ENCODE data around the genes SLC46A3 and SLC7A1.

DNA sequence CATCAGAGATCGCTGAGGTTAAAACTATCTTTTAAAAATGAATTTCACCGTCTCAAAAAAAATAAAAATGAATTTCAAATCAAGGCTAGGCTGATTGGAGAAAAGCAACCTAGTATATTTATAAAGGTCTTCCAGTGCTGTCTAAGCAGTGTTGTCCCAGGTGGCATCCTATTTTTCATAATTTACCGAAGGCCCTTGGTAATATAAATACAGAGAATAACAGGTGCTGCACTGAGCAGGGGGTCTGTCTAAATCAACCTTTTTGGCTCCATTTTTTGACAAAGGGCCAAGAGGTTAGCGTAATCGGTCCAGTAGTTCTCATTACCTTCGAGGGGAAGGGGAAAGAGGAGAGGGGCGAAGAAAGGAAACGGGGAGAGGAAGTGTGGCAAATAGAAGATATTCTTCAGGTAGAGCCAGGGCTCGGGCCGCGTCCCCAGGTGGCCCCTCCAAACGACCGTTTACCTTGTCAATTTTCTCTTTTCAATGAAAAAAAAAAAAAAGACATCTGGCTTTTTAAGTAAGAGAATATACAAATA lies 790 bp upstream of the PAN3 start:
- RRBS, result no CpG with 5 or more reads among the region's 13 CpGs

- RRBS, result no CpG with 5 or more reads among the region's 6 CpGs
Observed at GRCh38 chr13:28193095-28193542, 54.8 kb downstream of the PAN3 start.

GRCh38 chr13:28492510-28493087 lies 2.3 kb downstream of the FLT1 start:
- RRBS, result no CpG with 5 or more reads among the region's 6 CpGs

DNA sequence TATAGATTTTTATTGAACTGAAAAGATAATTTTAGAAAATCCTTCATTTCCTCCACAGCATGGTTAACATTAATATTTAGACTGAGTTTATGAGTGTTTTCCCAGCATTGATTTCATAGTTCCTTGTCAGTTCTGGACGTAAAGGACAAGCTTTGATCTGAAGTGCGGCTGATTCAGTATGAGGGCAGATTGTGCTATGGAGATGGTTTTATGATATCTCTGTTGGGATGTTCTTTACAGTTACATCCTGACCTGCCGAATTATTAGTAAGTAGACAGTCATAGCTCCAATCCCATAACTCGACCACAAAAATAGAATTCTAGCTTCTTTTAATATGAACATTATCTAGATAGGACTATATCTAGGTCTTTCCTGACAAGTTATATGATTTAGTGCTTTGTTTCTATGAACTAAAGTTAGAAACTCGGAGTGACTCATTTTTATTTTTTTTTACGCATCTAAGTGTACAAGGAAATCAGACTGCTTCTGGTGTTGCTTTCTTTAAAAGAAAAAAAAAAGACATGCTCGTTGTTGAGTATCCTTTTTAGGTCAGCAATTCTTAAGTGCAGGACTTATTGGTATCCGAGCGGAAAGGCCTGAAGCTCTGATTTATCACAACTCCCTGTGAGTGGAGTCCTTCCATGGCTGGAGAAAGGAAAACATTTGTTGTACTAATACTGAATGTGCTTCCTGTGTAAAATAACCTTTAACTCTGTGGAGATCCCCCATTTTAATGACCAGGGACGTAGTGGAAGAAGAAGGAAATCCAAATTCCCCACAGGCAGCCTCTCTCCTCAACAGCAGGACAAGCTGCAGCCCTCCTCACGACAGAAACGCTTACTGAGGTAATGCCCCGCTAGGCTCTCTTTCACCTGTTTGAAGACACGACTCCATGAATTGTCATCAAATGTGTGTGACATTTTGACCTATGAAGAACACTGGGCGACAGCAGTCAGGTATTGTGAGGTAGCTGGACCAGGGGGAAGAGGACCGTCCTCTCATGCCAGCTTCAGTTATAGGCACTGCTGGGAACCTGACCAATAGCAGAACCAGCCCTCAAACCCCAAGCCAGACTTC lies 18.0 kb upstream of the POMP start:
- RRBS, result no CpG with 5 or more reads among the region's 16 CpGs

- RRBS, result no CpG with 5 or more reads among the region's 13 CpGs
Observed at GRCh38 chr13:28716118-28716962, 2.4 kb downstream of the SLC46A3 start.

DNA sequence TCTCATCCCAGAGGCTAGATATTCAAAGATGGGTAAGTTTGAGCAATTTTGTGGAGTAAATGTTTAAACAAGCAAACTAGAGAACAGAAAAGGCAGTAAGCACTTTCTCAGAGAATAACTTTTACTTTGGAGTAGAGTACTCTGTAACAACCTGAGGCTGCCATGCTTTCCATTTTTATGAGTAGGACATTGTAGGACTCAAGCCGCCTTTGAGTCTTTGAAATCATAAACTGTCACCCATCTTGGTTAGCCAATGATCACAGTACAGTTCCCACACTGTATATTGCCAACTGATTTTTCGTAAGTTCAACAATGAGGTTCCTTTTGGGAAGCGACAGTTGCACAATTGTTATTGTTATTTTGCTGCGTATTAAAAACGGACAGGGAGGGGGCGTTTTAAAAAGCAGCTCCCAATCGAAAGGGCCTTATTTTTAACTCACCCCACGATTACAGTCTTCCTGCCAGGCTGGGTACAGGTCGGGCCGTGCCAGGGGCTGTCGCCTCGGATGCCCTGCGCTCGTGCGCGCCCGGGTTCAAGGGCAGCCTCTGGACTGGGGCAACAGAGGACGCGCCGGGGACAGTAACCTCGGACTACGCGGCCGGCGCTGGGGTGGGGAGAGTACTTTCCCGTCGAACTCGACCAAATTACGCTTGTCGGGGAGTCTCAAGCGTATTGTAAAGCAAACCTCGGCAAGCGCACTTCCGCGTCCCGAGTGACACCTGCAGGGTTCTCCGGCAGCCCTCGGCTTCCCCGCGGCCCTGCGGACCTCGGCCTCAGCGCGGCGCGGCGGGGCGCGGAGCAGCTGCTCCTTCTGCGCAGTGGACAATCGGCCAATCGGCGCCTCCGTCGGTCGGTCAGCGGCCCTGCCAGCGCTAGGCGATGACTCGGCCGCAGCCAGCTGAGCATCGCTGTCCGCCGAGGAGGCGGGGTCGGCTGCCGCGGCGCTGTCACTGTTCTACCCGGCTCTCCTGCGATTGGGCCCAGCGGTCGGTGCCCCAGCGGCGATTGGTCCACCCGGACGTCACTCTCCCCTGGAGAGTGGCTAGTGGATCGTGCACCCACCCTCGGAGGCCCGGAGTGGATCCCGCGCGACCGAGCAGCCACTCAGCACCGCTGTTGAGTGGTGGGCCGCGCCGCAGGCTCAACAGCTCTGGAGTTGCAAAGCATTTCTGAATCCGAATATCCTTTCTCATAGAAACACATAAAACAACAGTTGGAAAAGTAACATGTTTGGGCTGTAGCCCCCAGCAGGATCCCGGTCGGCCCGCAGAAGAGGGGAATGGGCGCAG lies at the start of gene SLC46A3:
Gene SLC46A3 (minus strand): TSS at position 915 of the 1,290 bp plus-strand sequence.
- RRBS, result 2% methylated on average over 15 of the region's 93 CpGs

DNA sequence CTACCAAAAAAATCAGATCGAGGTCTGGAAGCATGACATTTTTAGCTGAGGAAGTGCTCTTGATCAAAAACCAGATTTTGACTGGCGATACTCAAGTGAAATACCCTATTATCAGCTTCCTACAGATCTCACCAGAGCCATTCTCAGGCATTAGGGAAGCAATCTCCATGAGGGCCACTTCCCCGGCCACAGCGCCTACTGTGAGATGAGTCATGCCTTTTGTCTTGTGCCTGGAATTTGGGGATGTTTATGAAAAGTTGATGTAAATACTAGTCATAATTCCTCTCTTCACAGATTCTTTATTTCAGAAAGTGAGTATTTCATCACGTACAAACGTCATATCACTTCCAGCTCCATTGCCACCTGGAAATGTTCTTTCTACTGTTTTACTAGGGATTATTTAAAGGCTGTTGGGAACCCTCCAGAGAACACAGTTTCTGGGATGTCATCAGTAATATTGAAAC lies 25.3 kb upstream of the SLC46A3 start:
- RRBS, result no CpG with 5 or more reads among the region's 6 CpGs

GRCh38 chr13:28983521-28983987 lies 163.4 kb downstream of the MTUS2 start:
- RRBS, result no CpG with 5 or more reads among the region's 3 CpGs

DNA sequence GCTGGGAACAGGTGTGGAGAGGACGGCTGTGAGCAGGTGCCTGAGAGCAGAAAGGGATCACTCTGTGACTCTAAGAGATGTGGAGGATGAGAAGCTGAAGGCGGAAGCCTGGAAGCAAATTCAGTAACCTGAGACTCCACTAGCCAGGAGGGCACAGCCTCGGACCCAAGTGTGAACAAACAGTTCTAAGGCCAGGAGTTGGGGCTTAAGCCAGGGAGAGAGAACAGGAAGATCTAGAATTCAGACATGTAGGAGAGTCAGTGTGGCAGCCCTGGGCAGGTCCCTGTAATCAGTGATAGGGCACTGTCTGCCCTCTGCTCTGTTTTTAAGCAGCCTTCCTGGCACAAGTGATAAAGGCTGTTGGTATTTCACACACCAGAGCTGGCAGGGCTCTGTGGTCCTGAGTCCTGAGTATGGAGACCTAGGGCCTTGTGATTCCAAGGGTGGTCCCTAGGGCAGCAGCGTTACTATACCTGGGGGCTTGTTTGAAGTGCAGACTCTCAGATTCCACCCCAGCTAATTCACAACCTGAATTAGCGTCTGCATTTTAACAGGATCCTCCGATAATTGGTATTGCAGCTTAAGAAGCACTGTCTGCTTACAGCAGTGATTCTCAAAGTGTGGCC lies 131.2 kb downstream of the SLC7A1 start:
- RRBS, result no CpG with 5 or more reads among the region's 6 CpGs

DNA sequence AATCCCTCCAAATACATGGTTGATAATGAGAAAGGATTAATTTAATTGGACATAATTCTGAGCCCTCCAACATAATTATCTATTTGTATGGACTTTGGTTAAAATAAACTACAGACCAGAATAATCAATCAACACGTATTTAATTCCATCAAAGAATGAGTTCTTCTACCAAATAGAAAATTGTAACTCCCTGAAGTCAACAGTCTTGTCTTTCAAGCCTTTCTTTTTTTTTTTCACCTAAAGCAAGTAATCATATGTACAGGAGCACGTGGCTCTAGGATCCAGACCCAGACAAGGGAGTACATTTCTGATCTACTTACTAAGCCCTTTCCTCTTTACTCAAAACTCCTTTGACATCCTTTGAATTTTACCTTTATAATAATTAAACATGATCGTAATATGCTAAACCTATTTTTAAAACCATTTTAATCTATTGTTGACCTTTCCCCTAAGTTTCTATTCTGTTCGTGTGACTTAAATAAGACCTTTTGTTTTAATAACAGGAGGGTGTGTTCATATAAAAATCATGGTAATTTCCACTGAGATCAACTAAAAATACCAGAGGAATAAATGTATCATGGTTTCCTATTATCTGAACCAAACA lies 1.8 kb downstream of the SLC7A1 start:
- RRBS, result no CpG with 5 or more reads among the region's 4 CpGs

- RRBS, result 2% methylated on average over 39 of the region's 113 CpGs
Observed at GRCh38 chr13:29595303-29596141, at the start of gene SLC7A1. TSS of gene SLC7A1 (minus strand) at chr13:29595688.

- RRBS, result no CpG with 5 or more reads among the region's 39 CpGs
Observed at GRCh38 chr13:29647011-29647806, 51.7 kb upstream of the SLC7A1 start.

DNA sequence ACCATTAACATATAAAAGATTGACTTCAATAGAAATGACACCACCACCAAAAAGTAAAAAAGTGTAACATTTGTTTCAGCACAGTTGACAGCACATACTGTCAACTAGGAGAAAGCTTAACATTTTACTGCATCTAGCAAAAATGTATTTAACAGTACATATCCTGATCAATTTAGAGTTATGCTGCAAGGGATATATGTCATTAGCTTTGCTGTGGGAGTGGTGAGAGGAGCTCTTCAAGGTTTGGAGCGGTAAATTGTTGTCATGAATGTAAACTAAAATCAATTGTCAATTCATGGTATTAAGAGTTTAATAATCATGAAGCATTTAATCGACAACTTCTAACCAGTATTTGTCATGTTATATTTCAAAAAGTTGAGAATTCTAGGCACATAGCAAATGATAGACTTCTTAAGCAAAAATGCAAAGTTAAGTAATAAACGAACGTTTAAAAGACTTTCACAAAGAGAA lies 3.6 kb downstream of the UBL3 start:
- RRBS, result no CpG with 5 or more reads among the region's 4 CpGs

DNA sequence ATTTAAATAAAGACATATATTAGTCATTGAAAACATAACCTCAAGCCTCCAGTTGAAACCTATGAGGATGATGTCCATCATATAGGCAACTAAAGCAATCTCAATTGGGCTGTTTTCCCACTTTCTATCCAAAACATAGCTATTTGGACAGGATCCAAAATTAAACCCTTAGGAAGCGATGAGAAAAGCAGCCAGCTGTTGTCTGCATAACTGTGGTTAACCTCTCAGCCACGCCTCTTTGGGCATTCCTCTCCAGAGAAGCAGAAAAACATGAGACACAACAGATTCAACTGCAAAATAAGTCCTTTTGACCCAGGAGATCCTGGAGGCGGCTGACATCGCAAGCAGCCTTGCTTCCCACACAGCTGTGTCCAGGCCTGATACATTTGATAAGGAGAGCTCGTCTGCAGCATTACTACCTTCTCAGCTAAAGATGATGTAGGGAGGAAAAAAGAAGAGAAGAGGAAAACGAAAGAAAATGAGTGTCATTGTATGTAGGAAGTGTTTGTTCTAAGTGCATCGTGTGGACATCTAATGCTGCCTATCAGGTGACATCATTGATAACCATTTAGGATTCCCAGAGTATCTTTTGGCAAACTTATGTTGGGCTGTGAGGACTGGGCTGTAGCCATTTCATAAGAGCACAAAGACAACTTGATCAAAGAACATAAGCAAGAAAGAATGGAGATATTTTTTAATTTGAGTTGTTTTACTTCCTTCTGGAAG lies 52.0 kb upstream of the UBL3 start:
- RRBS, result no CpG with 5 or more reads among the region's 7 CpGs

DNA sequence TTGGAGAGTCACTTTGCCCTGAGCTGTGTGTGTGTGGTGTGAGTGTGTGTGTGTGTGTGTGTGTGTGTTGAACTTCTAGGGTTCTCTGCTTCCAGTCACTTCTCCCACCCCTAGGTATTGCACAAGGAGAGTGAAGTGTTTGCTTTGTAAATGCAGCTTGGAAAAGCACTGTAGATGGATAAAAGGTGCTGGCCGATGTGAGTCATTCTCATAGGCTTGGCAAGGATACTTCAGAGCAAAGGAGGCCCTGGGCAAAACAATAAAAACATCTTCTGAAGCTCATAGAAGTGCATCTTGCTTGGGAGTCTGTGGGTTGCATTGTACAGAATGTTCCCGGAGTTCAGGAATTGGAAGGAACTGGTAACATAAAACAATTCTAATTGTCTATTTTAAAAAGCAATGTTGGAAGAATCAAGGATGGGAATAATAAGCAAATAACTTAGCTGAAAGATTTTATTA lies 181.6 kb downstream of the KATNAL1 start:
- RRBS, result no CpG with 5 or more reads among the region's 2 CpGs

- RRBS, result no CpG with 5 or more reads among the region's 8 CpGs
Observed at GRCh38 chr13:30295848-30296189, 11.5 kb downstream of the KATNAL1 start.

DNA sequence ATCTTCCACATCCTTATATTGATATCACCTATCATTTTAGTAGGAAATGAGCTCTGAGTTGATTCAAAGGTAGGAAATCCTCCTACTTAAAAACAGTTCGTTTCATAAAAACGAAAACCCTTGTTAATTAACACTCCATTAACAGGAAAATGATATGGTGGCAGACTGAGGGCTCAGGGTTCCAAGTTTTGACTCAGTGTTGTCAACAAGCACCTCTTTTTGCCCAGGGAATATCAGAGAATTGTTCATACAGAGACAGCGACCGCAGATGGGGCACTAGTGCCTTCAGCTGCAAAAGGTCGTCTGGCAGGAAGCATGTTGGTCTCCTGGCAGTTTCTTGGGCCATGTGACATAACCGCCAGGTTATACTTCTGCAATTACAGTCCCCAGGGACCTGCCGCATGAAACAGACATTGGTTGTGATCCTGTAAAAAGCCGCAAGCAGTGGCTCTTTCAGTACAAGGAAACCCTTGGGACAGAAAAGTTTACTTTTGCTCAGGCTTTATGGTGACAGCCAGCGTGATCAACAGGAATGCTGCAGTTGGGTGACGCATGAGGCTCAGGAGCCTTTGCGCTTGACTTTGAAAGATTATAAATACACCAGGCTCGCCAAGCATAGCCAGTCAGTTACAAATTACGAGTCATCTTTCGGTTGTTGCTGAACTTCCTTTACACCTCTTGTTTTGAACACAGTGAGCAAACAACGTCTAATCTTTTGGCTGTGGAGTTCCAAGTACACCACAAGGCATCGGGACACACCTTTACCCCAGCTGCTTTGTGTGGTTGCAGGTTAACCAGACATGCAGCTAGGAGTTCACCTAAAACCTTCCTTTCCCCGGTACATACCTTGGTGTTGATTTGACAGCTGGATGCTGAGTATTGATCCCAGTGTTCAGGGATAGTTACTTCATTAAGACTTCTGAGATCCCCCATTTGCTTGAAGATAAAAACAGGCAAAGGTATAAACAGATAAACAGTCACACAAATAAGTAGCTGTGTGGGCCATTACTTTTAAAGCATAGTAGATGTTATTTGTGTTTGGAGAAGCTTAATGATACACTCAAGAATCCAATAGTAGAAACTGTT lies 50.5 kb upstream of the UBE2L5 start:
- RRBS, result no CpG with 5 or more reads among the region's 17 CpGs

DNA sequence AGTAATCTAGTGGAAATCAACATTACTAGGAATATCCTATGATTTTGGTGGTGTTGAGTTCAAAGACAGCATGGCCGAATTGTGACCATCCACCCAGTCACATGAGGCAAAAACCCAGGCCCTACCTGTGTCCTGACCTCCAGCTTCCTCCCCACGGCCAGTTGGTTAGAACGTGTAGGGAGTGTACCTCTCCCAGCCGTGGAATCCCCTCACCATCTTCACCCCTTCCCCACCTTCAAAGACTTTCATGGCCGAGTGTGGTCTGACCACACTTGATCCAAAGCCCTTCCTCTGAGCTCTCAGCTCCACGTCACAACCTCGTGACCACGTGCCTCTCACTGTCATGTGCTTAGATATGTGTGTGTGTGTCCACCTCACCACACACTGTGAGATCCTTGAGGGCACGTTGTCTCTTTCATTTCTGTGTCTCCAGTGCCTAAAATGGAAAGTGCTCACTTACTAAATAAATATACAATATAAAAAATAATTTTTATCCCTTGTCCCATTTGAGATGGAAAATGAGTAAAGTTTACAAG lies 48.6 kb upstream of the UBE2L5 start:
- RRBS, result no CpG with 5 or more reads among the region's 9 CpGs

DNA sequence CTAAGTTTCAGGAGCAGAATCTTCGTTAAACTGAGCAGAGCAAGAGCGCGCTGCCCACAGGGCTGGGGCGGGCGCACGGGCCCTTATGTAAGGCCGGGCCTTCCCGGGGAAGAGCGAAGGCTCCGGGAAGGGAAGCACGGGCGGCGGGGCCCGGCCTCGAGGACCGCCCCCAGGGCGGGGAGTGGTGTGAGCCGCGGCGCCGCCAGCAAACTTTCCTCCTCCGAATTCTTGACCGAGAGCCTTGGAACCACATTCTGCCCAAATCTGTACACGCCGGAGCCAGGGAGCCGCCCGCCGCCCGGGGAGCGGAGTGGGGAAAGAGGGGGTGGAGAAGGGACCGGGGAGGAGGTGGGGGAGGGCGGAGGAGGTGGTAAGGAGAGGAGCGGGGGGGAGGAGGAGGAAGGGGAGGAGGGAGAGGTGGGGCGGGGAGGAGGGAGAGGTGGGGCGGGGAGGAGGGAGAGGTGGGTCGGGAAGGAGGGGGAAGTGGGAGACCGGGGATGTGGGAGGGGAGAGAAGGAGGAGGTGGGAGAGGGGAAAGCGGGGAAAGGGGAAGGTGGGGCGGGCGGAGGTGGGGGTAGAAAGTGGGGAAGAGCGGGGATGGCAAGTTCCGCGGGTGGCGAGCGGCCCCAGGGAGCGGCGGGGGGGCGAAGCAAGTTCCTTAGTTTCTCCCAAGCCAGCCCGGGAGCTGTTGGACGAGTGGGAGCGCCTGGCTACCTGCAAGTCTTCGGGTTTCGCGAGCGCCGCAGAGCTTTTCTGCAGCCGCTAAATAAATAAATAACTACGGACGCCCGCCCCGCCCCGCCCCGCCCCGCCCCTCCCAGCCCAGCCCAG lies 575 bp upstream of the UBE2L5 start:
- RRBS, result no CpG with 5 or more reads among the region's 64 CpGs

DNA sequence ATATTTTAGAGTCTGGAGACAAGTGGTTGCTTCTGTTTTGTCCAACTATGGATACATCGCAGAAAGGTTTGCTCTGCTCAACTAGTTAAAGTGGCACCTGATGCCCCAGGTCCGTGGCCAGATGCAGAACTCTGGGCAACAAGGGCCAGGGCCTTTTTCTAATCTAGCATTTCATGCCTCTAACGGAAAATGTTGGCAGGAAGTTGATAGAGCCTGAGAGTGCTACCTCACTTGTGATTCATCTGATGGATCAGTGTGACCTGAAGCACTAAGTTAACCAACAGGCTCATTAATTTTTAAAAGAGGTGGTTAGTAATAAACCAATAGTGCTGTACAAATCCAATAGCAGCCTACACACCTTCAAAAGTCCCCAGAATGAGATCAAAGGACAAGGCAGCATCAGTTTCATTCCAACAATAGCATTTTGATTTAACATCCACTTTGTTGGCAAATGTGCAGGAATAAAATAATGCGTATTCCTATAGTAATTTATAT lies 19.0 kb downstream of the UBE2L5 start:
- RRBS, result no CpG with 5 or more reads among the region's 4 CpGs

Data from pericardium (tissue), 1 donor.